Occipital lobe (tissue), 2 donors: ENCODE data around the genes NMNAT3, RASA2 and ATP1B3.

GRCh38 chr3:139505918-139506390 is 29.6 kb upstream of the RBP2 start:
- RAMPAGE, long total RNA = no peak

DNA sequence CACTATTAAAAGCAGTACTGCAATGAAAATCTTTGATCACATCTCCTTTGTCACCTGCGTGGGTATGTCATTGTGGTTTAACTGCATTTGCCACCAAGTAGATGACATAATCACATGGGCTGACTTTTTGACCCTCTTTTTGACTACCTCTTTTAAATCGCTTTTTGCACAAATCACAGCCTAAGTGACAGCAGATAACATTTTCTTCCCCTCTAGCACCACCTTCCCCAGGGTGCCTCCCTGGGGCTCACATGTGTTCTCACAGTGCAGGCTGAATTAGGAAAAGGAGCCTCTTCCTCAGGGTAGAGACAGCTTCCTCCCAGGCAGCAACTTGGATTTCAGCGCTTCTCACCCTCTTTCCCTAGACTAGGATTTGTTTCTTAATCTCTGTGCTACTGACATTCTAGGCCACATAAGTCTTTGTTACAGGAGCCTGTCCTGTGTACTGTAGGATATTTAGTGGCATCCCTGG is 1.2 kb upstream of the RBP1 start:
- RAMPAGE, long total RNA = no peak

DNA sequence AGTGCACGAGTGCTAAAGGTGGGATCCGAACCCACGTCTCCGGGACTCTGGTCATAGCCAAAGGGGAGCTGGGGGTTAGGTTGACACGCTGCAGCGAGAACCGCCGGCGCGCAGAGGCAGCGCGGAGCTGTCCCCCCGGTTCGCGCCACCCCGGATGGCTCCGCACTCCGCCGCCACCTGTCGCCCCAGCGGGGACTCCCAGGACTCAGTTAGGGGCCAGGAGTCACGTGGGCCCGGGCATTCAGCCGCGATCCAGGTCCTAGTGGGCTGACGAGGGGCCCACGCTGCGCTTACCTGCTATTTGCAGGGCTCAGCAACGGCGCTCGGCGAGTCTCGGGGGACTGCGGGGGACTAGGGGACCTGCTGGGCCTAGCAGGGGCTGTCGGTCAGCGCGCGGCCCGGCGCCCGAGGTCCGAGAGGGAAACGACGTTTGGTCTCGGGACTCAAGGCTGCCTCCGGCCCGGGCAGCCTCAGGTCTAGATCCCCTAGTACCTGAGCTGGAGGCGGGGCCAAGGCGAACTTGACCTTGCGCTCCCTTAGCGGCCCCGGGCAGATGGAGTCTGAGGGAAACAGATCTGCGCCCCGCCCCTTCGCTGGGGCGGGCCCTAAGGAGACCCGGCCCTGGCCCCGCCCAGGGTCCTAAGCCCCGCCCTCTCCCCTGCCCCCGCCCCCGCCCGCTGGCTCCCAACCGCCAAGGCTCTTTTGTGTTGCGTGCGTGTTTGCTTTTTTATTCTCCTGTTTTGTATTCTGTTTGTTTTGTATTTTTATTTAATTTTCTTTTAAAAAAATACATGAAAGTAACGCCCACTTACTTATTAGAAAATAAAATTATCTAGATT is at the start of gene NMNAT3:
Gene NMNAT3 (minus strand): TSS at position 562 of the 839 bp plus-strand sequence.
- RAMPAGE, long total RNA = no peak

DNA sequence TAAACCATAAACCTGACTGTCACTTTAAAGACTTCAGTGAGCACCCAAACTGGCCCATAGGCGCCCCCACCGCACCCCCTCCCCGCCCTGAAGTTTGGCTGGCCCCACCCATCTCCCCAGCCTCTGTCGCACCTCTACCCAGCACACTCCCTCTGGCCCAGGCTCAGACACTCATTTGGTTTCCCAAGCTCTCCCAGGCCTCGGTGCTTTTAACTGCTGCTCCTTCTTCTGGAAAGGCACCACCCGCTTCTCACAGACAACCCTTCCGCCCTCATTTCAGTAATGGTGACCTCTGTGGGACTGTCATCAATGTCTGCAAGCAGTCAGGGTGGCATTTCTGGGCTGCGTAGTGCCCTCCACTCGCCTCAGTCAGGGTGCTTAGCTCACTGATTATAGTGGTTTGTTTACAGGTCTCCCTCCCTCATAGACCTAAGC is 367.6 kb upstream of the TRIM42 start:
- RAMPAGE, long total RNA = no peak

DNA sequence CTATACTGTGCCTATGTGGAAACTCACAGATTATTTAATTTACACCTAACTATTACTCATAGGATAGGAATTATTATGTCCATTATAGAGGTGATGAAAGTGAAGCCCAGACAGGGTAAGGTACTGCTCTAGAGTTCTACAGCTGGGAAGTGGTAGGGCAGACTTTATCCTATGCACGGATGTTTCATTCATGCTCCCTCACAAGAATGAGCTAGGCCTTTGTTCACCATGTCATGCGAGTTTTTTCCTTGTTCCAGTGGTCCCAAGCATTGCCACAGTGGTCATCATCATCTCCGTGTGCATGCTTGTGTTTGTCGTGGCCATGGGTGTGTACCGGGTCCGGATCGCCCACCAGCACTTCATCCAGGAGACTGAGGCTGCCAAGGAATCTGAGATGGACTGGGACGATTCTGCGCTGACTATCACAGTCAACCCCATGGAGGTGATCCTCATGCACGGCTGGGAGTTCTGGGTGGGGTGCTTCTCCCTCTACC is 114.1 kb upstream of the TRIM42 start:
- RAMPAGE, long total RNA = no peak

DNA sequence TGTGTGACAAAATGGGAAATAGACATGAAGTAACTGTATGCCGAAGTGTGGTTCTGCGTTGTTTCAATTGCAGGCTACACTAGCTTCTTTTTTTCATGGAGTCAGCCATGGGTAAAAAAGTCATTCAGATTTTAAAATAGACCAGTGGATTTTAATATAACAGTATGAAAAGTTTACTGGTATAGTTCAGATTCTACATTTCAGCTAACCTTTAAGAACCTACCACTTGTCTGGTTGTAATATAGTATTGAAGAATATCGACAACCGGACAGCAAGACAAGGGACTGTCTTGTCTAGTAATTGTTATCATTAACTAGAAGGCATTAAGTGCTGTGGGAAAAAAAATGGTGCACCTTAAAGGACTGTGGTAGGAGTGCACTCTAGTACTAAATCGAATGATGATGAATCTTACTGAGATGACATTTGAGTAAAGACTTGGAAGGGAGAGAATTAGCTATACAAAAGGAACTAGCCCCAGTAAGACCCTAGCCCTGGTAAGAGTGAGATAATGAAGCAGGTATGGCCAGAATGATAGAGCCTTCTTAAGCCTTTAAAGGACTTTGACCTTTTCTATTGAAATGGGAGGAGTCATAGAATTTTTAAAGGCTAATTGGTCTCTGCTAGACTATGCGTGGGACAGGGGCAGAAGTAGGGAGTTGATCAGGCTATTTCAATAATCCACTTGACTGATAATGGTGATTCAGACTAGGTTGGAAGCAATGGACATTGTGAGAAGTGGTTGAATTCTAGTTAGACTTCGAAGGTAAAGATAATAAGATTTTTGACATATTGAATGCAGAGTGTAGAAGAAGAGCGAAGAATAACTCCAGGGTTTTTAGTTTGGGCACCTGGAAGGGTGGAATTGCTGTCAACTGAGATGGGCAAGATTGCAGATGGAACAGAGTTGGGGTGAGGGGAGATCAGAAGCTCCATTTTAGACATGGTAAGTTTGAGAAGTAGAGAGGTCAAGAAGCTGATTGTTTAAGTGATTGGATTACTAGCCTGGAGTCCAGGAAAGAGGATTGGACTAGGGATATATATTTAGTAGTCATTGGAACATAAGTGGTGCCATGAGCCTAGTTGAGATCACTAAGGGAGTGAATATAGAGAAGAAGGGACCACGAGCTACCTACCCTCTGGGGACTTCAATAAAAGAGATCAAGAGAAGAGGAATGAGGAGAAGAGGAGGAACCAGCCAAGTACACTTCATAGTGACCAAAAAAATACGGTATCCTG is 4.6 kb downstream of the SLC25A36 start:
- RAMPAGE, long total RNA = no peak

GRCh38 chr3:141093700-141094662 is 42.8 kb downstream of the SPSB4 start:
- RAMPAGE, long total RNA = no peak

- RAMPAGE, long total RNA = no peak
These were observed 65.6 kb downstream of the SPSB4 start for GRCh38 chr3:141116689-141117198.

DNA sequence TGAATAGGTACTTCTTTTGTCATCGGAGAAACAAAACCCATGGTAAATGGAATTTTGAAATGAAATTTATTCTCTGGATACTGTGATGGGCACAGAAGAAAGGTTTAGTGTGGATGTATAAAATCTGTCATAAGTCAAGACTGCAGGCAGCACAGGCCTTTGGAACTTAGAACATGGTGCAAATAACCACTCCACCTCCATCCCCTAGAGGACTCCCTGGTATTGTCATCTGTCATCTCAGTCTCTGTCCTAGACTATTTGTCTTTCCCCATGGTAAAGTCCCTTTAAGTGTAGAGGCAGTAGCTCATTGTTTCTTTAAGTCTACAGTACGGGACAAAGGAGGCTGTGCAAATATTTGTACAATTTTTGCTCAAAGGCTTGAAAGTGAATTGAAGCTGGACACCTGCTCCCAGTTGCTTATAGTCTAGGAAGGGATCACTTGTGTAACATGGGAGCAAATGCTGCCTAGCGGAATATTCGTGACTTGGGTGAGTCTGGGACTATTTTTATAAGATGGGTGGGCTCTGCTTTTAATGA is 3.2 kb upstream of the PXYLP1 start:
- RAMPAGE, long total RNA = no peak

DNA sequence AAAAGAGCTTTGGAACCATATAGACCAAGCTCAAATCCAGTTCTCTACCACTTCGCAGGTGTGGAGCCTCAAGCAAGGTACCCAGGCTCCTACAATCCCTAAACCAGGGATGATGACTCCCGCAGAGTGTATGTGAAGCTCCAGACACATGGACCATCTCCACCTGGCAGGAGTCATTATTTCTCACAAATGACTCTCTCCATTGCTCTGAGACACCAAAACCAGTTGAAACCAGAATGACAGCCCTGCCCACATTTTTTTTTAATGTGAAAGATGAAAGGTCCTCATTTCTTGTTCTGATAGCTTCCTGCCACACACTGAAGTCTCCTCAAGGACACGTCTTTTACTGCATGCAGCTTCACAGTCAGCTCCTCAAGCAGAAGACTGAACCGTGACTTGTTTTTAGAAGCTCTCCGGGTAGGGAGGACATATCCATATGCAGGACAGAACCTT is 61.4 kb upstream of the ZBTB38 start:
- RAMPAGE, long total RNA = no peak

GRCh38 chr3:141366282-141367002 is 1.9 kb upstream of the ZBTB38 start:
- RAMPAGE, long total RNA = no peak

GRCh38 chr3:141369158-141369746 is 948 bp downstream of the ZBTB38 start:
- RAMPAGE, long total RNA = no peak

DNA sequence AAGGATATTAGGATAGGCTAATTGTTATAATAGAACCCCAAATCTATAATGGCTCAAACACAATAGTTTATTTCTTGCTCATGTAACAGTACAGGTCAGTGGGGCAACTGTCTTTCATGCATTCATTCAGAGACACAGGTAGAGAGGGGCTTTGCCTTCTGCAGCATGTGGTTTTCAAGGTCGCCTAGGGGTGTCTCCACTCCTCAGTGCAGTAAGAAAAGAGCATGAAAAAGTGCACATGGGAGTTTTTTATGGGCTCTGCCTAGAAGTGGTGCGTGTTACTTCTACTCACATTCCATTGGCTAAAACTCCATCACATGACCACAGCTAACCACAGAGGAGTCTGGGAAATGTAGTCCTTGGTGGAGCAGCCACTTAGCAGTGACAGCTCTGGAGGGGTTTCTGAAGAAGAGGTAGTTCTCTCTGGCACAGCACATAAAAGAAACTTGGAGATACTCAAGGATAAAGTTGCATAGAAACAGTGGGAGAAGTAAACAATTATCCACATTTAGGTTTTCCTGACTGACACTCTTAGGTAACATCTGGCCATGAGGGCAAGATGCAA is 1.9 kb downstream of the ZBTB38 start:
- RAMPAGE, long total RNA = no peak

- RAMPAGE, long total RNA = no peak
These were observed 20.3 kb downstream of the ZBTB38 start for GRCh38 chr3:141388307-141389272.

DNA sequence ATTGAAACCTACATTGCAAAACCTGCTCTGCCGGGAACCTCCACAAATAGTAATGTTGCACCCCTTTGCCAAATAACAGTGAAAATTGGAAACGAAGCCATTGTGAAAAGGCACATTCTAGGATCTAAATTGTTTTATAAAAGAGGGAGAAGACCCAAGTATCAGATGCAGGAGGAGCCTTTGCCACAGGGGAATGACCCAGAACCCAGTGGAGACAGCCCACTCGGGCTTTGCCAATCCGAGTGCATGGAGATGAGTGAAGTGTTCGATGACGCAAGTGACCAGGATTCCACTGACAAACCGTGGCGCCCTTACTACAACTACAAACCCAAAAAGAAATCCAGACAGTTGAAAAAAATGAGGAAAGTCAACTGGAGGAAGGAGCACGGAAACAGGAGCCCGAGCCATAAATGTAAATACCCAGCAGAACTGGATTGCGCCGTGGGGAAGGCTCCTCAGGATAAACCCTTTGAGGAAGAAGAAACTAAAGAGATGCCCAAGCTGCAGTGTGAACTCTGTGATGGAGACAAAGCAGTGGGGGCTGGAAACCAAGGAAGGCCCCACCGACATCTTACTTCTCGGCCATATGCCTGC is 41.9 kb upstream of the RASA2 start:
- RAMPAGE, long total RNA = no peak

DNA sequence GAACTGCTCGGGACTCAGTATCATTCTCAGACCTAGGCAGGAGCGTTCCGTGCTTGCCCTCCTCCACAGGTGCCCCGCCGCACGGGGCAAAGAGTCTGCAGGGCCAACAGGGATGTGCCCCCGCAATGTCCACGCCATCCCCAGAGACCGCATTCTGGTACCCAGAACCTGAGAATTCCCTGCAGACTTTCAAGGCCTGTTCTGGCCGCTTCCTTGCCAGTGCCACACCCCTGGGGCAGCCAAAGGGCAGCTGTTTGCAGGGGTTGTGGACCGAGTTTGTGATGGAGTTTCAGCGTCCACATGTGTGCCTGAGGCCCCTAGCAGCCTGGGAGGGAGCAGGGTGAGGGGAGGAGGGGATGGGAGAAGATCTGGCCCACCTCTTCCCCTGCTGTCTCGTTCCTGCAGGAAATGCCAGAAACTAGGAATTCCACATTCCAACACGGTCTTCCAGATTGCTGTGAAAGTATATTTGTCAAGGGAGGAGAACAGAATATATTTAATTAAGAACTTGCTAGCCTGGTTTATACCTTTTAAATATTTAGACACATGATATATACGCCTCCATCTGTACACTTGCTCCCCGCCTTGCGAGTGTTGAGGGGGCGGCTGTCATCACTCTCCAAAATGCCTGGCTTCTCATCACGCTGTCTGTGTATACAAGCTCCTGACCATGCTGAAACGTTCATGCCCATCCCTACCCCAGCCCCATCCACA is 31.1 kb upstream of the RASA2 start:
- RAMPAGE, long total RNA = no peak

DNA sequence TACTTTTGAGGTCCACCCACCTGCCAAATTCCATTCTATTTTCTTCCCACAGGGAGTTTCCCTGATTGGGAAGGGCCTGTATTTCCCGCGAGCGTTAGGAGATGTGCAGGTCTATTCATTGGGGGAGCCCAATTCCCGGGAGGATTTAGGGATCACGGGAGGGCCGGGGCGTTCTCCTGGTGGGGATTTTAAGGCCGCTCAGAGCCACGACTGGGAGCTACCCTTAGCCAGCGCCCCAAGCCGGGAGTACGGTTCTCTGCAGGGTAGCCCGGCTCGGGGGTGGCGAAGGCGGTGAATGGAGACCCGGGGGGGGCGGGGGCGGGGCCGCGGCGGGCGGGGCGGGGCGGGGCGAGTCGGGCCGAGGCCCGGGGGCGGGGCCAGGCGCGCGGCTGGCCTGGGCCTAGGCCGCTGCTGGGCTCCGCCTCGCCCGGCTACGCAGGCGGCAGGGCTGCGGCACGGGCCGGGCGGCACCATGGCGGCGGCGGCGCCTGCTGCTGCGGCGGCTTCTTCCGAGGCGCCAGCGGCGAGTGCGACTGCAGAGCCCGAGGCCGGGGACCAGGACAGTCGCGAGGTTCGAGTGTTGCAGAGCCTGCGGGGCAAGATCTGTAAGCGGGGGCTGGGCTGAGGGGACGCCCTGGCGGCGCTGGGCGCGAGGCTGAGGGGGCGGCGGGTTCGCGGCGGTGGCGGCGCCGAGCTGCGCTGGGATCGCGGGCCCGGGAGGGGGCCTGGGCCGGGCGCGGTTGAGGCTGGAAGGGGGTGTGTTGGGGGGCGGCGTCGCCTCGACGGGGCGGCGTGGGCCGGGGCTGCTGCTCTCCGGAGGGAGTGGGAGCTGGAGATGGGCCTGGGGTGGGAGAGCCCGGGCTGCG is at the start of gene RASA2:
Gene RASA2 (plus strand): TSS at position 416 of the 866 bp plus-strand sequence.
- RAMPAGE, long total RNA = no peak

DNA sequence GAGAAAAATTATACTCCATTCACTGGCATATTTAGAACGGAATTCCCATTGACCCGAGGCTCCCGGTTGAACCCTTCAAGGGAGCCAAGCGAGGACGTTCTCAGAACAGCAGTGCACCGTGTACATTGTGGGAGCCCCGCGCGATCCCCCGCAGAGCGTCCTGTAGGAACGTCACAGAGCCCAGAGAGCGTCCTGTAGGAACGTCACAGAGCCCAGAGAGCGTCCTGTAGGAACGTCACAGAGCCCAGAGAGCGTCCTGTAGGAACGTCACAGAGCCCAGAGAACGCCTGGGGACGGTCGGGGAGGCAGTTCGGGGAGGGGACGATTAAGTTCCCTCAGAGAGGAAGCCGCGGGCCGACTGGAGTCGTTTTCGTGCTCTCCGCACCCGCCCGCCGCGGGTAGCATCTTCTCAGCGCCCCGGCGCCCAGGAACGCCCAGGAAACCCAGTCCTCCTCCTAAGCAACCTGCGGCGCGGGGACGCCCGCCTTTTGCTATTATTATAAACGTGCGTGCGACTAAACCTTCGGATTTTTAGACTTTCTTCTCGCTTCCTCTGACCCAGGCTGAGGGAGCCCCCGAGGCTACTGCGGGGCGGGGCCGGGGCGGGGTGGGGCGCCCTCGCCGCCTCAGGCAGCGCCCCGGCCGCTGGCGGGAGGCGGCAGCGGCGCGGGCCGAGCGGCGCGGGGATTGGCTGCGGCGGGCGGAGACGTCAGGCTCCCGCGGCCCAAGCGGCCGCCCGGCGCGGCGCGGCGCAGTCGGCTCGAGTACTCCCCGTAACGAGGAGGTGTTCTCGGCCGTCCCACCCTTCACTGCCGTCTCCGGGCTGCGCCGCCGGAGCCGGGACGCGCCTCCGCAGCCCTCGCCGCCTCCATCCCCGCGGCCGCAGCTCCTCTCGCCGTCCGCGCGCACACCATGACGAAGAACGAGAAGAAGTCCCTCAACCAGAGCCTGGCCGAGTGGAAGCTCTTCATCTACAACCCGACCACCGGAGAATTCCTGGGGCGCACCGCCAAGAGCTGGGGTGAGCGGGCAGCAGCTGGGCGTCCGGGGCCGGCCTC is at the start of gene ATP1B3:
Gene ATP1B3 (plus strand): TSS at position 754 of the 1,058 bp plus-strand sequence.
- RAMPAGE, long total RNA = no peak

DNA sequence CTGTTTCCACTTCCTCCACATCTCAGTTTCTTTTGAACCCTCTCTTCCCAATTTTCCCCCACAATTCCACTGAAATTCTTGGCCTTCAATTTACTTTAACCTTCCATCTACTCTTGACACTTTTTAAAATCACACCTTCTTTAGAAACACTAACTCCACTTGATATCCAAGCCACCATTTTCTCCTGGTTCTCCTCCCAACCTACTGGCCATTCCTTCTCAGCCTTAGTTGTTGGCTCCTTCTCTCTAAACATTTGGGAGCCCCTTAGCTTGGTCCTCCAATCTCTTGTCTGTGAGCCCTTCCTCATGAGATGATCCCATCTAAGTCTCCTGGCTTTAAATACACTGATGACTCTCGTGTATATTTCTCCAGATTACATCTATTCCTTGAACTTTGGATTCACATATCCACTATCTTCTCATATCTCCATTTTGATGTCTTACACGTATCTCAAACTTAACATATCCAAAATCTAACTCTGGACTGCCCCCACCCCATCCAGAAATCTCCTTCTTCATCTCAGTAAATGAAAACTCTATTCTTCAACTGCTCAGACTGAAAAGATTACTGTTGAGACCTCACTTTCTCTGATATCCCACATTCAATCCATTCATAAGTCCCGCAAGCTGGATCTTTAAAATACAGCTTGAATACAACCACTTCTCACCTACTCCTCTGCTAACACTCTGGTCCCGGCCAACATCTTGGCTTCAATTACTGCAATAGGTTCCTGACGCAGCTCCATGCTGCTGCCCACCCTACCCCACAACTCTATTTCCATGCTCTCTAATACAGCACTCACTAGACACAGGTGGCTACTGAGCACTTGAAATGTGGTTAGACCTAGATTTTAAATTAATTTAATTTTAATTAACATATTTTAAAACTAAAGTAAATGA is 134.2 kb downstream of the TFDP2 start:
- RAMPAGE, long total RNA = no peak

DNA sequence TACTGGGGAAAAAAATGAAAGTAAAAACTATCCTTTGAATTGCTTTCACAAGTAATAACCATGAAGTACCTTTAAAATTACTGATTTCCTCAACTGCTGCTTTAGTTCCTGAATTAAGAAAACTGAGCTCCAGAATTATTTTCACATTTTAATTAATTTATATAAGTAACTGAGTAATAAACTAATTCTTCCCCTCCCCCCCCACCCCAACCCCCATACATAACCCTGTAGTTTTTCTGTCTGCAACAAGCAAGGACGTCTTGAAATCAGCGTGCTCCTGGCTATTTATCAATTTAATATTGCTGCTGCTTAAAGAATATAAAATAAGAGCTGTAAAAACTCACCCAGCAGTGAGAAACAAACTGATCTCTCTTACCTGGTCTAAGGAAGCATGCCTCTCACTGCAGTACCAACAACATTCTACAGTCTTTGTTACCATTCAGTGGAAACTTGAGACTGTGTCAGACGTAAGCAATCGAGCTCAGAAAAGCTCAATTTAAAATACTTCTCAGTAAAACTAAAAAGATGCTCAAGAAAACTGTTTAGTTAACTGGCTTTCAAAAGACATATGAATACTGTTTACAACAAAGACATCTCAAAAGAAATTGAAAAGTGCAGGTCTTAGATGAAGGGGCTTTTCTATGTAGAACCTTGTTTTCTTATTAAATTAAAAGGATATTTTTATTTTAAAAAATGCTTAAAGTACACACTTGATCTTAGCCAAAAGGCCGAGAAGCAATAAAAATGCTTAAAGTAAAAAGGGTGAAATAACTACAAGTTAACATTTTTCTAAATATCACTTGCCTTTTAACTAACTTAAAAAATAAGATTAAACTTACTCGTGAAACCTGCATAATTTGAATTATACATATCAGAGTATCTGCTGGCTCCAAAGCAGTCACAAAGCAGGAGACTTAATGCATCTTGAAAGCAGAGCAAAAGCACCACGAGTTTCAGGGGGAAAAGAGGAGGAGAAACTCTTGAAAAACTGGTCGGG is 120.8 kb downstream of the TFDP2 start:
- RAMPAGE, long total RNA = no peak